Aortic smooth muscle cell (primary cell): ENCODE measurements around the genes BACH1, CLDN17 and KRTAP25-1.

GRCh38 chr21:25891522-25892061 is 156.8 kb downstream of the GABPA start:
- RRBS = no CpG with 5 or more reads among the region's 6 CpGs

DNA sequence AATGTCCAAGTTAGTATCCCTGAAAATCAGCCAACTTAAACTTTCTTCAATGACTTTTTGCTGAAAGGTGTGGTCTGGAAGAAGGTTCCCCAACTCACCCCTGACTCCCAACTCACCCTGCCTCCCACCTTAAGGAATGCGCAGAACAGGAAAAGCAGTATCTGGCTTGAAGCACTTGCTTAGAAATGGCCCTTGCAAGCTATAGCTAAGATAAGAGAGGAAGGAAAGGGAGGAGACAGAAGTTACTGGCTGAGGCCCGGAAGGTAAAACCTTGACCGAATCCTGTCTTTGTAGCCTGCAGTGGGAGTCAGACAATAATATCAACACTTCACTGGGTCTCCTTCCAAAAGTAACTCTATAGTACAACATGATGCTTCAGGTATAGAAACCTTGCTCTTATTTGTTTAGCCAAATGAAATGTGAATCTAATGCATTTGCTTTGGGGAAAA is 2.9 kb downstream of the CYYR1 start:
- RRBS = no CpG with 5 or more reads among the region's 3 CpGs

DNA sequence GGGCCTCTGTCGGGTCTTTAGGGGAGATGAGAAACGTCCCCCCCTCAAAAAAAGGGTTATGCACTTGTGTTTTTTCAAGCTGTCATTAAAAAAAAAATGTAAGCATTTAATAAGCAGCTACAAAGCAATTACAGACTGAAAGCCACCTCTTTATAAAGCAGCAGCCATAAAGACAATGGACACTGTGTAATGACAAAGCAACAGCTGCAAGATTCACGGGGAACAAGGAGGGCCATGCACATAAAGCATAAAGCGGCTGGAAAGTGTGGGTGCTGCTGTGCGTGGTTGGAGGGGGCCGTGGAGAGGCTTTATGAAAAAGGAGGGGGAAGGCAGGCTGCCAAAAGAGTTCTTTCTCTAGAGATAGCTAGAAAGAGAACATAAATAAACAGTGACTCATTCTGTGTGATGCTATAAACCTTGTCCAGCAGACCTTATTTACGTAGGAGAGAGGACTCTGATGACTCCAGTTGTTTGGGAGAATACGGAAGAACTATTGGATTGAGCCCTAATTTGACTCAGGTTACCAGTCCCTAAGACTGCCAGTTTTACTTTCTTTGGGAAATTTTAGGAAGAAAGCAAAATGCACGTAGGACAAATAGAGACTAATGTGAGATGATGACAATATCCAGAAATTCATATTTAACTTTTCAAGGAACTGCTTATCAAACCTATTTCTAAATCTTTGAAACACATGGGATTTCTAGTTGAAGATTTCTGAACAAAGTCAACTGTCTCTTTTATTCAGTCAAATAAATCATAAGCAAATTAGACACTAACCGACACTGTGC is 49.2 kb downstream of the ADAMTS1 start:
- RRBS = no CpG with 5 or more reads among the region's 10 CpGs

GRCh38 chr21:26843444-26844018 is 1.7 kb downstream of the ADAMTS1 start:
- RRBS = 4% methylated on average over 3 of the region's 24 CpGs

GRCh38 chr21:26844648-26845233 is 468 bp downstream of the ADAMTS1 start:
- RRBS = under 1% methylated on average over 22 of the region's 57 CpGs

GRCh38 chr21:27423011-27423535 is 456.2 kb upstream of the ADAMTS5 start:
- RRBS = no CpG with 5 or more reads among the region's 4 CpGs

DNA sequence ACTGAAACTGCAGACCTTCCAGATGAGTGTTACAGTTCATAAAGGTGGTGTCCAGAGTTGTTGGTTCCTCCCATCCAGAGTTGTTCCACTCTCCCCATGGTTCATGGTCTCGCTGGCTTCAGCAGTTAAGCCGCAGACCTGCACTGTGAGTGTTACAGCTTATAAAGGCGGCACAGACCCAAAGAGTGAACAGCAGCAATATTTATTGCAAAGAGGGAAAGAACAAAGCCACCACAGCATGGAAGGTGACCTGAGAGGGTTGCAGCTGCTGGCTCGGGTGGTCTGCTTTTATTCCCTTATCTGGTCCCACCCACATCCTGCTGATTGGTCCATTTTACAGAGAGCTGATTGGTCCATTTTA is 917.8 kb upstream of the ADAMTS5 start:
- RRBS = no CpG with 5 or more reads among the region's 4 CpGs

- RRBS = no CpG with 5 or more reads among the region's 1 CpG
Observed at GRCh38 chr21:28827514-28827715, 57.8 kb downstream of the N6AMT1 start.

DNA sequence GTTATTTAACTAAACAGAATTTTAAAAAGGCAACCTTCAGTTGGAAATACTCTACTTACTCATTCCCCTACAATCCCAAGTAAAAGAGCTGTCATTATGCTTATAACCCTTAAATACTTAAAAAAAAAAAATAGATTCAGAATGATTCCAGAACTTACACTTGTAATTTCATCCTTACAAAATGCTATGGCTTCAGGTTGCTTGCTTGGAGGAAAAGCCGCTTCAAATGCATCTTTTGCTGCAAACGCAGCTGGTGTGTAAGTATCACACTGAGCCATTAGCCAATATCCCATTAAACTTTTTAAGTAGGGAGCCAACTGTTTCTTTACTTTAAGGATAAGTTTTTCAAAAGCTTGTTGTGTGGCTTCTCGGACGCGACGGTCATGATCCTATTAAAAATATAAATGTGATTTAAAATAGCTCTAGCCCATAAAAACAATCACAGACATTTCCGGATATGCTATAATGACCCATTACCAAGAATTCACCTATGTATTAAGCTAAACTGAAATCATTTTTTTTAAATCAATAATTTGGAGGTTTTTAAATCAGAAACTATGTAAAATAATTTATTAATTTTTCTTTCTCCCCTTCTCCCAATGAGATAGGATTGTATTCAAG is 8.0 kb downstream of the LTN1 start:
- RRBS = no CpG with 5 or more reads among the region's 7 CpGs

GRCh38 chr21:28991975-28992518 is 630 bp downstream of the LTN1 start:
- RRBS = no CpG with 5 or more reads among the region's 10 CpGs

DNA sequence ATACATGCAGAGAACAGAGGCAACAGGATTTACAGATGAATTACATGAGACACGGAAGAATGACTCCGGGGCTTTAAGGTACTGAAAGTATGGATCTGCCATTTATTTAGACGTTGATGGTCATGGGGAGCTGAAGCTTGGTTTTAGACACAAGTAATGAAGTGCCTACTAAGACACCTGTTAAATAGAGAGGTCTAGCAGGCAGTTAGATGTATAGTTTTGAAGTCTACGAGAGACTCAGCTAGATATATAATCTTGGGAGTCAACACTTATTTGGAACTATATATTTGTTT is 1.0 kb downstream of the RWDD2B start:
- RRBS = no CpG with 5 or more reads among the region's 4 CpGs

GRCh38 chr21:29159318-29159914 is 29.0 kb downstream of the MAP3K7CL start:
- RRBS = no CpG with 5 or more reads among the region's 6 CpGs

GRCh38 chr21:29175218-29176069 is 45.0 kb downstream of the MAP3K7CL start:
- RRBS = no CpG with 5 or more reads among the region's 5 CpGs

GRCh38 chr21:29182062-29182516 is 51.6 kb downstream of the MAP3K7CL start:
- RRBS = no CpG with 5 or more reads among the region's 5 CpGs

DNA sequence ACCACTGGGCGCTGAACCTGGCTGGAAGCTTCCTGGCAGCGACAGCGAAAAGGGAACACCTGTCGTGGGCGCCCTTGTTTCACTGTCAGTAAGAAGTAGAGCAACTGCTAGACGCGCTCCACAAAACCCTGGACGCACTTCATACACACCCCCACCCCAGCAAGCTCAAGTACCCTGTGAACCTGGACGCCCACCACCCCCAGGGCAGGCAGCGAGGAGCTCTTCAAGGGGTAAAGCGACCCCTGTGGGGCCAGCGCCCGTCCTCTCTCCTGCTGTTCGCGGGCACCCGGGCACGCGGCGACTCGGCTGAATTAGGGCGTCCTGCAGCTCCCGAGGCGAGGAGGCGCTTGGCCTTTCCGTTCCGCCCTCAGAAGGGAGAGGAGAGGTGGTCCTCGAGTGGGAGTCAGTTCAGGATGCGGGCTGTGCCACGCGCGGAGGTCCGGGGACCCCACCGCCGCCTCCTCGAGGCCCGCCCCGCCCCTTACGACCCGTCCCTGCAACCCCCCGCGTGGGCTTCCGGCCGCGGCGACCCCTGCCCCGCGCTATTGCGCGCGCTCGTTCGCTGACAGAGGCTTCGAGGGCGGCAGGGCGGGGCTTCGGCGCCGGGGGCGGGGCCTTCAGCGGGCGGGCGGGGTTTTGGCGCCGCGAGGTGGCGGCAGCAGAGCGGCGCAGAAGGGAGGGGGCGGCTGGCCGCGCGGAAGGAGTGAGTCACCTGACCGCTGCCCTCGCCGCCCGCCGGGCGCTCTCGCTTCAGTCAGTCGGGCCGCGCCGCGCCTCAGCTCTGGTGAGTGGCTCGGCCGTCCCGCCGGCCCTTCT is at the start of gene BACH1:
BACH1 (plus strand) TSS at position 753 of the 816 bp plus-strand sequence.
- RRBS = 2% methylated on average over 21 of the region's 88 CpGs

- RRBS = no CpG with 5 or more reads among the region's 1 CpG
Observed at GRCh38 chr21:29484656-29484855, 185.8 kb downstream of the BACH1 start.

DNA sequence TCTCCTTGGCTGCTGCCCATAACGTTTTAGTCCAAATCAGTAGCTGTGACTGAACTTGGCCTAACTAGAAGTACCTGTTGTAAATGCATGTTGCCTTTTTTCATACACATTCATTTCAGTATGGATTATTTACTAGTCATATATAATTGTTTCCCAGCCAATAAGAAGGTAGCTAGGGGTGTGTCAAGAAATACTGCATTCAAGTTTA is at the start of gene CLDN17:
CLDN17 (minus strand) TSS at position 89 of the 208 bp plus-strand sequence.
- RRBS = no CpG with 5 or more reads among the region's 1 CpG

DNA sequence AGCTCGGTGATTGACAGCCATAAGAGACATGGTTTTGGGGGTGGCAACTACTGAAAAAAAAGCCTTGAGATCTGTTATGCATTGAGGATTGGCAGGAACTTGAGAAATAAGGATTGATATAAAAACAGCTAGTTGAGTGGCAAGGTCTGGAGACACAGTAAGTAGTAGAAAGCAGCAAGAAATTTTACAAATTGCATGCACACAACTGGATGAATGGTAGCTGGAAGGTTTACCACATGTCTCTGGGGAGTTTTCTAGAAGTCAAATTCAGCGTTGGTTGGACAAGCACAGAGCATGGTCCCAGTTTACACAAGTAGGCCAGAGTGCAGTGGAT is at the start of gene KRTAP25-1:
KRTAP25-1 (minus strand) TSS at position 106 of the 334 bp plus-strand sequence.
- RRBS = no CpG with 5 or more reads among the region's 2 CpGs